H7 (cell line): ENCODE results near the genes ZNF226, APOE, CLPTM1 and NKPD1.

- RAMPAGE, long total RNA, result no peak
Observed at GRCh38 chr19:43755459-43755864, 700 bp upstream of the SMG9 start.

GRCh38 chr19:44032780-44033150 lies 7.6 kb downstream of the ZNF222 start:
- RAMPAGE, long total RNA, result no peak

DNA sequence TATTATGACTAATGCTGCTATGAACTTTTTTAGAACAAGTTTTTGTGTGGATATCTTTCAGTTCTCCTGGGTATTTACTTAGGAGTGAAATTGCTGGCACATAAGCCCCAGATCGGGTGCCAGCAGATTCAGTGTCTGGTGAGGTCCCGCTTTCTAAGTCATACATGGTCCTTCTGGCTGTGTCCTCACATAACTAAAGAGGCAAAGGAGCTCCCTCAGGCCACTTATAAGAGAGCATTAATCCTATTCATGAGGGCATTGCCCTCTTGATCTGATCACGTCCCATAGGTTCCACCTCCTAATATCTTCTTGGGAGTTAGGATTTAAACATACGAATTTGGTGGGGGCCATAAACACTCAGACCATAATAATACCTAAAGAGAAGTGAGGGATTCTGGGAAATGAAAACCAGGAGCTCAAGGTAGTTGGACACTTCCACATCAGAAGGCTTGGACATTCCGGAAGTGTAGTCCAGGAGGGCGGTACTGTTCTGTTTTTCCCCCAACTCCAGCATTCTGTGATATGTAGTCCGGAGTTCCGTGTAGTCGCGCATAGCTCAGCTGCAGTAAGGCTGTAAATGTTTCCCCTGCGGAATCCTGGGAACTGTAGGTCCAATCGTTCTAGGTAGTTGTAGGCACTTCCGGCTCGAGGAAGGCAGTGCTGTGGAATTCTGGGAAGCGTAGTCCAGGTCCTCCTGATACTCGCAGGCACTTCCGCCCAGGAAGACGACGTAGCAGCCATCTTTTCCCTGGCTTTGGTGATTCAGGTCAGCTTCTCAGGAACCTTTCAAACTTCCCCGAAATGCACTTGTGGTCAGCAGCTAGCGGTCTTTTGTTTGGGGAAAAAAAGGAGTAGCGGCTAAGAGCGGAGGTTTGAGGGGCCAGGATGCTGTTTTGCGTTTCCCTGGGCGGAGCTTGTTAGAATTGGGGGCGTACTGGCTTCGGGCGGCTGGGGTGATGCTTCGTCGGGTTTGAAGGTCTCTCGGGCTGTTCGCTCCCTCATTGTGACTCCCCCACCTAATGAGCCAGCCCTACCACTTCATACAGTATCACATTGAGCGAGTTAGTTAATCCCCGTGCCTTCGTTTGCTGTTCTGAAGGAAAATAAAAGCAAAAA lies at the start of gene ZNF226:
ZNF226 (plus strand) TSS at position 724 of the 1,116 bp plus-strand sequence.
- RAMPAGE, long total RNA, result start-site peak on the plus strand centred at position 735 of the sequence, 14 bp wide, 76 reads

- RAMPAGE, long total RNA, result no peak
Observed at GRCh38 chr19:44177746-44179039, 13.3 kb downstream of the ZNF226 start.

GRCh38 chr19:44367062-44367632 lies 10.7 kb upstream of the ZNF112 start:
- RAMPAGE, long total RNA, result no peak

DNA sequence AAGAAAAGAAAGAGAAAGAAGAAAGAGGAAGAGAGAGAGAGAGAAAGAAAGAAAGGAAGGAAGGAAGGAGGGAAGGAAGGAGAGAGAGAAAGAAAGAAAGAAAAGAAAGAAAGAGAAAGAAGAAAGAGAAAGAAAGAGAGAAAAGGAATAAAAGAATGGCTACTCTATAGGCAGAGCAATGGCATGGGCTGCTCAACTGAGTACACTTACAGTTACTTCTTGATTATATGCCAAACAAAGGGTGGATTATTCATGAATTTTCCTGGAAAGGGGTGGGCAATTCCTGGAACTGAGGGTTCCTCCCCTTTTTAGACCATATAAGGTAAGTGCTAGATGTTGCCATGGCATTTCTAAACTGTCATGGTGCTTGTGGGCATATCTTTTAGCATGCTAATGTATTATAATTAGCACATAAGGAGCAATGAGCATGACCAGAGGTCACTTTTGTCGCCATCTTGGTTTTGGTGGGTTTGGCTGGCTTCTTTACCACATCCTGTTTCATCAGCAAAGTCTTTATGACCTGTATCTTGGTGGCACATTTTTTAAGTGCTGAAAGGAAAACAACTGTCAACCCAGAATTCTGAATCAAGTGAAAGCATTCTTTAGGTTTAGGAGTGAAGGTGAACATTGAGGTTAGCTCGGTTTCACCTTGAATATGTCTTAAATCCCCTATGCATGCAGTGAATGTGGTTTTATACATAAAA lies 25.6 kb upstream of the IGSF23 start:
- RAMPAGE, long total RNA, result no peak

- RAMPAGE, long total RNA, result no peak
Observed at GRCh38 chr19:44666707-44667385, 4.4 kb upstream of the CEACAM19 start.

DNA sequence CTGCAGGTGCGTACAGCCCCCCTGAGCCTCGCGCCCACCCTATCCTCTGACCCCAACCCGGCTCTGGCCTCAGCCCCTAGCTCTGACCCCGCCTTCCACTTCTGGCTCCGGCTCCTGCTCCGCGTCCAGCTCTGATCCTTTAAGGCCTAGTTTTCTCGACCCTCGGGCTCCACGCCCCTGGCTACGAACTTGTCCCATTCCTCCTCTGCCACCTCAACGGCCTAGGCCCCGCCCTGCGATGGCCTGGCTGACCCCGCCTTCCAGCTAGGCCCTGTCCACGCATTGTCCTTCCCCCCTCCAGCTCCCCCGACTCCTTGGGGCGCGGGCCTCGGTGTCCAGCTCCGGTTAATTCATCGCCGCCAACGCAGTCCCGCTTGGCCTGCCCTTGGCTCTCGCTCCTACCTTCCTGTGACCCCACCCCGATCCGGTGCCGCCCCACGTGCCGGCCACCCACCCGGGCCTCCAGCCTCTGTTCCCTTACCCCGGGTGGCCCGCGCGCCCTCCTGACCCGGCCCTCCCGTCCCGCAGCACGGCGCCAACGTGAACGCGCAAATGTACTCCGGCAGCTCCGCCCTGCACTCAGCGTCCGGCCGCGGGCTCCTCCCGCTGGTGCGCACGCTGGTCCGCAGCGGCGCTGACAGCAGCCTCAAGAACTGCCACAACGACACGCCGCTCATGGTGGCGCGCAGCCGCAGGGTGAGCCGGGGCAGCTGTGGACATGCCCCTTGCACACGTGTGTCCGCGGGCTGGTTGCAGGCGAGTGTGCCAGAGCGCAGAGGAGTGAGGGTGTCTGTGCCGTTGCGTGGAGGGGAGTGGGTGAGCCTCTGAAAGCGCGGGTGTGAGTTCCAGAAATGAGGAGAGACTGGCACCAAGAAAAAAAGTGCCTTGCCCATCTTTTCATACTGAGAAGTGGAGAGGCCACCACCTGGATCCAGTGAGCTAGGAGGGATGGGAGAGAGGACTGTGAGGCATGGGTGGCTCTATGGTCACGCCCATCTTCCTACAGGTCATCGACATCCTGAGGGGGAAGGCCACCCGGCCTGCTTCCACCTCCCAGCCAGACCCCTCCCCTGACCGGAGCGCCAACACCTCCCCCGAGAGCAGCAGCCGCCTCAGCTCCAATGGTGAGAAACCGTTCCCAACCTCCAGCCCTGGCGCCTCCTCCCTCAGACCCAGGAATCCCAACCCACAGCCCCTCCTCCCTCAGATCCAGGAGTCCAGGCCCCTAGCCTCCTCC lies 9.6 kb downstream of the BCL3 start:
- RAMPAGE, long total RNA, result no peak

- RAMPAGE, long total RNA, result no peak
Observed at GRCh38 chr19:44881831-44882426, 9.1 kb upstream of the TOMM40 start.

GRCh38 chr19:44902866-44903438 lies 2.6 kb upstream of the APOE start:
- RAMPAGE, long total RNA, result no peak

GRCh38 chr19:44905225-44905932 lies at the start of gene APOE:
TSS of gene APOE (plus strand) at chr19:44905796.
- RAMPAGE, long total RNA, result start-site peak on the plus strand at chr19:44905731-44905824, 2,183 reads

GRCh38 chr19:44908226-44909061 lies 2.8 kb downstream of the APOE start:
- RAMPAGE, long total RNA, result no peak

DNA sequence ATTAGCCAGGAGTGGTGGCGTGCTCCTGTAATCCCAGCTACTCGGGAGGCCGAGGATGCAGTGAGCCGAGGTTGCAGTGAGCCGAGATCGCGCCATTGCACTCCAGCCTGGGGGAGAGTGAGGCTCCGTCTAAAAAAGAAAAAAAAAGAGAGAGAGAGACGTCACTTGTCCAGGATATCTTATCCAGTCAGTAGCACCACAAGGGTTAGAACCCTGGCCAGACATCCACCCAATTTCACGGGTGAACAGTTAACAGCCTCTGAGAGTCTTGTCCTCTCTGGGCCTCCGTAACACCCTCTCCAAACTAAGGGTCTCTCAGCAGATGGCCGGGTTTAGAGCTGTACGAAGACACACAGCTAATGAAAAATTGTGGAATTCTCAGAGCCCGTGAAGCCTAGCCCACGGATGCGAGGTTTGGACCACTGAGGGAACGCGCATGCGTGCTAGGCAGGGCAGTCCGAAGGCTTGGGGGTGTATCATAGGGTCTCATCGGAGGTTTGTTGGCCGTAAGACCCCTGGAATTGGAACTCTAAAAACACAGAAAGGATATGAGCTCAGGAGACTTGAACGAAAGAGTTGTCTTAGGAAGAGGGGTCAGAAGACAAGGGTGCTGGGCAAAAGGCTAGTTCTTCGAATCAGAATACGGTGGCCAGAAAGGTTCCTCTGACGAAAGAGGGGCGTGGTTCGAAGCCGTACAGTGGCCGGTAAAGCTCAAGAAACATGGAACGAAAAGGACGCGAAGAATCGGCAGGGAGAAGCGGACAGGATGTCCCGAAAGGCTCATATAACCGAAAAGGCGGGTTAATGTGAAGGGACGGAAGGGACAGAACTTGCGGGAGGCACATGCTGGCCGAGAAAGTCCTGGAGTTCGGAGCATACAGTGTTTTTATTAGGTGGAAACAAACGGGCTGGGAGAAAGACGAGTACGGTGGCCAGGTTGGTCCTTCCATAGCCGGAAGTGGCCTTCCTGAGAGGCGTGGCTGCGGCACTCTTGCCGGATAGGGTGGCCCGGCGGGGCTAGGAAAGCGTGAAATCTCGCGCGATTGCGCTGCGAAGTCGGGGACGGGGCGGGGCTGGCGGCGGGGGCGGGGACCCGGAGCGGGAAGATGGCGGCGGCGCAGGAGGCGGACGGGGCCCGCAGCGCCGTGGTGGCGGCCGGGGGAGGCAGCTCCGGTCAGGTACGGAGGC lies at the start of gene CLPTM1:
CLPTM1 (plus strand) TSS at position 1,091 of the 1,188 bp plus-strand sequence.
- RAMPAGE, long total RNA, result start-site peak on the plus strand centred at position 1,104 of the sequence, 6 bp wide, 20 reads

DNA sequence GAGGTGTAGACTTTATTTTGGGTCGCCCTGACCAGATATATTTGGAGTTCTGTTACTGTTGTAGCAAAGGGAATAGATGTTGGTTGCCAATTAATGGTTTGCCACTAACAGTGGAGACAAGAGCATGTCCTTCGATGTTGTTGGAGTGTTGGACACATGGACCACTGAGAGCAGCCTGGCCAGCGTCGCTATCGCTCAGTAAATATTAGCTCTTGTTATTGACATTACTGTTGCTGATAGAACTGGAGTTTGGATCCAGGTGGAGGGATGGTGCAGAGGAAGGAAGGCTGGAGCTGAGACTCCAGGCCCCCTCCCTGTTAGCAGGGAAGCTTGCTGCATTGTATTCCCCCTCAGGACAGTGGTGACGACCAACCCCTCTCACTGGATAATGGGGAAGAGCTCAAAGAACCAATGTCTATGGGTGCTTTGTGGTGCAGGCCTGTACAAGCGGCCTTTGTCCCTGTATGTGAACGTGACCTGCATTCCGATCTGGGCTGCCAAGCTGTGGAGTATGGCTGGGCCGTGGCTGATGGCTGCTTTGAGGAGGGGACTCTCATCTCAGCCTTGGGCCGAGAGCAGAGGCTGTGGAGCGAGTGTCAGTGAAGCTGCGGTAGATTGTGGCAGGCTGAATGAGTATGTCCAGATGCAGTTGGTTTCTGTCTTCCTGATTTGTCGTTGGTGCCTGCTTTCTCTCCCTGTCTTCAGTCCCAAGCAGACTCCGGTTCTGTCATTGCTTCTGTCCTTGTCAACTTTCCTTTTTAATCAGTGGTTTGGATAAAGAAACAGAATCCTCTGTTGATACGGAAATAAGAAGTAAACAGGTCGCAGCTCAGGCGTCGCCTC lies 7.0 kb downstream of the CLASRP start:
- RAMPAGE, long total RNA, result no peak

- RAMPAGE, long total RNA, result no peak
Observed at GRCh38 chr19:45064178-45065095, 11.8 kb downstream of the ZNF296 start.

DNA sequence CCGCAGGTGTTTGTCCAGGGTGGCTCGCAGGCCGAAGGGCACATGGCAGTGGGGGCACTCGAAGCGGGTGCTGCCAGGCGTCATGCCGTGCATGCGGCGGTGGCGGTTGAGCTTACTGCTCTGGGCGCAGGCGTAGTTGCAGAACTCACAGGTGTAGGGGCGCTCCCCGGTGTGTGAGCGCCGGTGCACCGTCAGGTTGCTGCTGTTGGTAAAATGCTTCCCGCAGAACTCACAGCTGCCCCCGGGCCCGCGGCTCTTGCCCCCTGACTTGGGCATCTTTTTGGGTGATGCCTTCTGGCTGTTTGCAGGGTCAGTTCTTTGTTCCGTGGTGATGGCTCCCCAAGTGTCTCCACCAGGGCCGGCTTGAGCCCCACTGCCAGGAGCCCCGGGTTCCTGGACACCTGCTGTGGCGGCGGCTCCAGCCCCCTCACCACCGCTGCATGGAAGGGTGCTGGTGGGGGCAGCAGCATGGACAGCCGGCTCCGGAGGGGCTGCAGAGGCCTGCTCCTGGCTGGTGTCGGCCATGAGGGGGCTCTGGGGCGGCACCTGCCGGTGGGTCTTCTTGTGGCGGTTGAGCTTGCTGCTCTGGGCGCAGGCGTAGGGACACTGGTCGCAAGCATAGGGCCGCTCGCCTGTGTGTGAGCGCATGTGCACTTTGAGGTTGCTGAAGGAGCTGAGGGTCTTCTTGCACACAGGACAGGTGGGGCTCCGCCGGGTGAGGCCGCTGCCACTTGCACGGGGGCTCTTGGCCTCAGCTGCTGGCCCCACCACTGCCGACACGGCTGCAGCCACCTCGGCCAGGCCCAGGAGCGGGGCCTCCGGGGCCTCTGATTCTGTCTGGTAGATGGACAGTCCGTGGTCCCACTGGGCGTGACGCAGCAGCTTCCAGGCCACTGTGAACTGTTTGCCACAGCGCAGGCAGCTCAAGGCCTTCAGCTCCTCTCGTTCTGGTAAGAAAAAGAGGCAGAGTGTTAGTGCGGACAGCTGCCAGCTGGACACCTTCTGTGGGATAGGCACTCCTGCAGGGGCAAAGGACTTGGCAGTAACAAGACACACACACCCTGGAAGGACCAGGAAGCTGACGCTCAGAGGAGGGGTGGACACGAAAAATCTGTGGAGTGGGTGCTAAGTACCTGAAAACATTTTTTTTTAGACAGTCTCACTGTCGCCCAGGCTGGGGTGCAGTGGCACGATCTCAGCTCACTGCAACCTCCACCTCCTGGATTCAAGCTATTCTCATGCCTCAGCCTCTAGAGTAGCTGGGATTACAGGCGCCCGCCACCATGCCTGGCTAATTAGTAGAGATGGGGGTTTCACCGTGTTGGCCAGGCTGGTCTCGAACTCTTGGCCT lies 4.2 kb downstream of the ZNF296 start:
- RAMPAGE, long total RNA, result no peak

DNA sequence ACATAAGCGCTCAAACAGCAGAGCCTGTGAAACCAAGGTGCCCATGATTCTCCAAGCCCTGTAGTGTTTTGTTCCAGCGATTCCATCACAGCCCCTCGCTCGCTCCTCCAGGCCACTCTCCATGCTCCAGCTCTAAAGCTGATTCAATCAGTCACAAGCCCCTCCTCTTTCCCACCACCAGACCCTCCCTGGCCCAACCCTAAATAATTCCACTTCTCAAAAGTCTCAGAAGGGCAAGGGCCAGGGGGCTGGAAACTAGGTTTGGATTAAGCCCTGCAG lies 1.6 kb downstream of the ZNF296 start:
- RAMPAGE, long total RNA, result no peak

GRCh38 chr19:45160698-45161192 lies at the start of gene NKPD1:
TSS of gene NKPD1 (minus strand) at chr19:45160982.
- RAMPAGE, long total RNA, result no peak

DNA sequence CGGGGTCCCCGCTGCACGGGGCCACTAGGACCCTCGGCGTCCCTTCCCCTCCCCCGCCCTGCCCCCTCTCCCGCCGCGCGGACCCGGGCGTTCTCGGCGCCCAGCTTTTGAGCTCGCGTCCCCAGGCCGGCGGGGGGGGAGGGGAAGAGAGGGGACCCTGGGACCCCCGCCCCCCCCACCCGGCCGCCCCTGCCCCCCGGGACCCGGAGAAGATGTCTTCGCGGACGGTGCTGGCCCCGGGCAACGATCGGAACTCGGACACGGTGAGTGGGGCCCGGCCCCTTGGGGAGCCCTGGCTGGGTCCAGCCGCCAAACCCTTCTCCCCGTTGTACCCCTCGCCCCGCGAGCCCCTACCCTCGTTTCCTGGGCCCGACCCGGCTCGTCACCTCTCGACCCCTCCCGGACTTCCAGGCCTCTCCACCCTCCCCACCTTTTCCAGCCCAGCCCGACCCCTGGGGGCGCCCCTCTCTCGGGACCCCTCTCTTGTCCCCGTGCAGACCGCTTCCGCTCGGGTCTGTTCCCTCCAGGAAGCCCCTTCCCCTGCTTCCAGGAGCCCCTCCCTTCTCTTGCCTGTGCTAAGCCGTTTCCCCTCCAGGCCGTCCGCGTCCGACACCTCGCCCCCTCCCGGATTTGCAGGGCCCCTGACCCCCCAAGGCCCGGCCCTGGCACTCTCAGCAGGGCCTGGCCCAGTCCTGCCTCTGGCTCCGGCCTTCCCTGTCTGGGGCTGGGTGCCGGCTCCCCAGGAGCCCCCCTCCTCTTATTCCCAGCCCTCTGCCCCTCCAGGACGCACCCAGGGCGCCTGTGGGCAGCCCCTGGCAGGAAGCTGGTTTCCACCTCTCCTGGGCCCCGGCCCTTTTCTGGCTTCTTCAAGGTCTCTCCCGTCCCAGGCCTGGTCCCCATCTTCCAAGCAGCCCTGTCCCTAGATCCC lies 570 bp downstream of the MARK4 start:
- RAMPAGE, long total RNA, result no peak

DNA sequence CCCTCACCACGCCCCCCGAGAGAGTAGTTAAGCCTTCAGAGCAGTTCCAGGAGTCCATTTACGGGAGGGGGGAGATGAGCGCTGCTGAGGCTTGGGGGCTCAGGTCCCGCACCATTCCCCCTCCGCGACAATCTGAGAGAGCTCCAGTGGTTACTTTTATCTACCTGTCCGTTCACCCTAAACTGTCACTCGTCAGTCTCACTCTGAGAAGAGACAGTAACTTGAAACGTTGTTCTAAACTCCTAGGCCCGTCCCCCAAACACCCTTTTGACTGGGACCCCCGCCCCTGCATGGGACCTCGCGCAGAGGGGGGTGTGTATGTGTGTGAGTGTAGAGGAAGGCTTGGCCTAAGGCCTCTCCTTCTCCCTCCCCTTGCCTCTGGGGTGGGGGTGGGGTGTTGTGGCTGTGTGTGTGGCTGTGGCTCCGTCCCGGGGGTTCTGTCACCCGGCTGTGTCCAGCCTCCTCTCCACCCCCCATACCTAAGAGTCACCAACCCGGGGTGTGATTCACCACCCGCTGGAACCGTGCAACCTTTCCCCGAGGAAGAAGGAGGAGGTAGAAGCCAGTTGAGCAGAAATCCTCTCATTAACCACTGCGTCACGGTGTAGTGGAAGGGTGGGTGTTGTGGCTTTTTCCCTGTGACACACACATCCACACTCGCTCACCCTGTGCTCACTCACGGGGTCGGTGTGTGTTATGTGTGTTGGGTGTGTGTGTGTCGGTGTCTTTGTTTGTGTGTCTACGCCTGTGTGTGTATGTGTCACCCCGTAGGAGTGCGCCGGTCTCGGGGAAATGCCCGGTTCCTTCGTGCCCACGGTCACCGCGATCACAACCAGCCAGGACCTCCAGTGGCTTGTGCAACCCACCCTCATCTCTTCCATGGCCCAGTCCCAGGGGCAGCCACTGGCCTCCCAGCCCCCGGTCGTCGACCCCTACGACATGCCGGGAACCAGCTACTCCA lies 2.3 kb downstream of the FOSB start:
- RAMPAGE, long total RNA, result no peak